GM12878 (cell line): ENCODE measurements around a stretch of chr3.

- RAMPAGE, long total RNA = no peak
- RRBS, 2 experiments = no CpG with 5 or more reads among the region's 16 CpGs
CAGE:
- cytosol, long polyA minus RNA = no peak
- cytosol, long polyA plus RNA = no peak
- long polyA plus RNA = no peak
- nucleolus, long total RNA = no peak
- nucleus, long polyA plus RNA = no peak
- nucleus, long total RNA = no peak
Observed at GRCh38 chr3:18348950-18349699, 76.0 kb downstream of the SATB1 start.

DNA sequence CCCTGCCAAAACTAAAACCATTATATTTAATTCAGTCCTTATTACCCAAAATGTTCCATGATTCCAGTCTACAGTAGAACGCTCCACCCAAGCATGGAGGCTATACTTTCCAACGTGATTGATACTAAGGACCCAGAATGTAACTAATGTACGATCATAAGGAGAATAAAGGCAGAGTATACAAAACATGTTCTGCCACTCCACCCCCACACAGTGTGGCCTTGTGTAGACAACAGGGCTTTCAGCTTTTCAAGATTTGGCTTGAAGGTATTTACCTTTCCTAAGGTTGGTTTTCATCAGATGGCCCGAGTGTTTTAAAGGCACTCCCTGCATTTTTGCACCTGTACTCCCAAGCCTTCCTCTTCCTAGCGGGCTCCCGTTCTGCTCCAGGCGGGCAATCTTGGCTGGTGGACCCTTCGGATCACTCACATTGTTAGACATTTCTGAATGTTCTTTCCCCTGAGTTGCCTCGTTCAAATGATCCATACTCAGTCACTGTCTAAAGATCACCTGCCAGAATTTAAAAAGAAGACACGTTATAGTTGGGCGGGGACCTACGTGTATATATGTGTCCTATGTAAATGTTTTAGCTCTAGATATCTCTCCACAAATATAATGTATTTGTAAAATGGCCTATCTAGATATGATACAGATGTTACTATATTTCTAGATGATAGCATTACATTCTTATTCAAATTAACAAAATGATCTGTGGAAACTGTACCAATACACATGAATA lies 4.5 kb downstream of the SATB1 start:
- RAMPAGE, long total RNA = no peak
- RRBS, 2 experiments = no CpG with 5 or more reads among the region's 12 CpGs
CAGE:
- cytosol, long polyA minus RNA = no peak
- cytosol, long polyA plus RNA = no peak
- long polyA plus RNA = no peak
- nucleolus, long total RNA = no peak
- nucleus, long polyA plus RNA = no peak
- nucleus, long total RNA = no peak

DNA sequence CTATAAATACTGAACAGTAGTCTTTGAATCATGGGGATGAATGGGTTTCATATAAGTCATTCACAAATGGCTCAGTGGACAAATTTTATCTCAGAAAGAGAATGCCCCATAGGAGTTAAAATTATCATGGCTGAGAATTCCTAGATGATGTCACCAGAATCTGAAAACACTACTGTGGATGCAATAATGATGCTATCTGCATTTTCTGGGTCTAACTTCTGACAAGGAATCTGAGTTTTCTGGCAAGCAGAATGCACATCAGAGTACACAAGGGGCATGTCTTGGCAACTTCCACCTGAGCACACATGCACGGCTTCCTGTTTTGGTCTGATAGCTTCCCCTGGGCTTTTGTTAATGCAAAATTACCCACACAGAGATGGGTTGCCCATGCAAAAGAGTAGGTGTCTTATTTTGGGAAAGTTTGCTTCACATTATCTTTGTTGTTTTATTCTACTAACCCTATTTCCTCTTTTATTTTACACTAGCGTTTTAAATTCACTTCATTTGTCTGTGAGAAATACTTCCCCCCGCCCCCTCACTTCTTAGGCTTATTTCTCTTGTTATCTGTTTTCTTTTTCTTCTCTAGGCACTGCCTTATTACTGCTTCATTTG lies 74.1 kb upstream of the SATB1 start:
- RAMPAGE, long total RNA = no peak
- RRBS, 2 experiments = no CpG with 5 or more reads among the region's 3 CpGs
CAGE:
- cytosol, long polyA minus RNA = no peak
- cytosol, long polyA plus RNA = no peak
- long polyA plus RNA = no peak
- nucleolus, long total RNA = no peak
- nucleus, long polyA plus RNA = no peak
- nucleus, long total RNA = no peak

DNA sequence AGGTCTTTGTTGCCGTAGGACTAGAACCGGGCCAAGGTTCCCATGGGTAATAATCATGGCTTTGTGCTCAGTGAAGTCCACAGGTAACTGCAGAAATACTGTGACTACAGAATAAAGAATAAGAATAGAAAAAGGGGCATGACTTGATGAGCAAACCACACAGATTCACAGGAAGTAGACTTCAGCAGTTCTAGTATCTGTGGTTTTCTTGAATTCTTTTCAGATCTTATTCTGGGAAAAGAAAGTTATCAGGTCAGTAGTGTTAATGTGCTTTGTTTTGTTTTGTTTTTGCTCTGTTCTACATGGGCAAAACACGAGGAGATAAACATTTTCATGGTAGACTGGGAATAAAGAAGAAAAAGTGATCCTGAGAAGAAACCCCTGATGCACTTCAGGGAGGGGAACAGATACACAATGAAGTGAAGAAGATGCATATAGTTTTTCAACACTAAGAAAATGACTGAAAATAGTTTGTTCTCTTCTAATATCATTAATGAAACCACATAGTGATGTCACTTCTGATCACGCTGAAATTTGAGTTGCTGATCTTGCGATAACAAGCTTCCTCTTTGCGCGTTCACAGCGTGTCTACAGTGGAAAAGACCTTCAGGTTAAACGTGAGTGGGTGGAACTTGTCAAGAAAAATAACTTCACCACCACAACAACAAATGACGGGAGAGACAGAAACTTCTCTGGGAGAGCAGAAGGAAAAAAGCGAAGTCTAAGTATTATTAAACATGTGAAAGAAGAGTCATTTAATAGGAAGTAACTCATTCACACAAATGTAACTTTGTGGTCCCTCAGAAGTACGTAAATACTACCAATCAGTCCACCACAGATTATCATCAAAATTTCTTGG lies 315.8 kb upstream of the SATB1 start:
- RAMPAGE, long total RNA = no peak
- RRBS, 2 experiments = no CpG with 5 or more reads among the region's 12 CpGs
CAGE:
- cytosol, long polyA minus RNA = no peak
- cytosol, long polyA plus RNA = no peak
- long polyA plus RNA = no peak
- nucleolus, long total RNA = no peak
- nucleus, long polyA plus RNA = no peak
- nucleus, long total RNA = no peak

- RAMPAGE, long total RNA = no peak
- RRBS, 2 experiments = no CpG with 5 or more reads among the region's 7 CpGs
CAGE:
- cytosol, long polyA minus RNA = no peak
- cytosol, long polyA plus RNA = no peak
- long polyA plus RNA = no peak
- nucleolus, long total RNA = no peak
- nucleus, long polyA plus RNA = no peak
- nucleus, long total RNA = no peak
Observed at GRCh38 chr3:18745448-18745932, 320.4 kb upstream of the SATB1 start.

DNA sequence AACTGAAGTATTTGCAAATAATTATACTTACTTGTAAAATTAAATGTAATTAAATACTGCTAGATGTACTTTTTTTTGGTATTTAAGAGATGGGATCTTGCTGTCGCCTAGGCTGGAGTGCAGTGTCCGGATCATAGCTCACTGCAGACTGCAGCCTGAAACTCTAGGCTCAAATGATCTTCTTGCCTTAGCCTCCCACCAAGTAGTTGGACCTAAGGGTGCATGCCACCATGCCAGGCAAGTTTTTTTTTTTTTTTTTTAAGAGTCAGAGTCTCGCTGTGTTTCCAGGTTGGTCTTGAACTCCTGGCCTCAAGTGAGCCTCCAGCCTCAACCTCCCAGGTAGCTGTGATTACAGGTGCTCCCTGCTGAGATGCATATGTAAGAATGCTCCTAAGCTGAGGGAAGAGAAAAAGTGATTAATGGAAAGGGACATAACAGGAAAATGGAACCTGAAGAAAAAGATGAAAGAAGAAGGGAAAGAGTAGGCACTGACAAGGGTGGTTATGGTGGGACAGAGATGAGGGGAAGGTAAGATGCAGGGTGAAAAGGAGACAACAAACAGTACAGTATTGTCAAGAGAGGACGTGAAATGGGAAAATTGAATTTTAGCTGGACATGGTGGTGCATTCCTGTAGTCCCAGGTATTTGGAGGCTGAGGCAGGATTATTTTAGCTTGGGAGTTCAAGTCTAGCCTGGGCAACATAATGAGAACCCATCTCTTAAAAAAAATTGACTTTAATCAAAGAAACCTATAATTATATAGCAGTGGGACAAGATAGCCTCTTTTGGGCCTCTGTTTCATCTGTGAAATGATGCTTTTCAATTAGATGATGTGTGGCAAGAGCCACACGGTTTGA lies 4.8 kb downstream of the RAB5A start:
- RAMPAGE, long total RNA = no peak
- RRBS, 2 experiments = no CpG with 5 or more reads among the region's 5 CpGs
CAGE:
- cytosol, long polyA minus RNA = no peak
- cytosol, long polyA plus RNA = no peak
- long polyA plus RNA = no peak
- nucleolus, long total RNA = no peak
- nucleus, long polyA plus RNA = no peak
- nucleus, long total RNA = no peak

DNA sequence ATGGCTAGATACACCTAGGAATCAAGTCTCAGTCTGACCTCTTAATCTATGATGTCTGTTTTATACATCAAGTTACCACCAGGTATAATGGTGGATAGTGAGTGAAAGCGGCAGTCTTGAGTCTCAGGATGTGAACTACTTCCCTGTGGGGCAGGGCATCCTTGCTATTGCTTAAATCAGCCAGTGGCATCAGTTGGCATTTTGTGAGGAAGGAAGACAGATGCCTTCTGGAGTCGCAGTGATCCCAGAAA lies 70.9 kb downstream of the SGO1 start:
- RAMPAGE, long total RNA = no peak
- RRBS, 2 experiments = no CpG with 5 or more reads among the region's 2 CpGs
CAGE:
- cytosol, long polyA minus RNA = no peak
- cytosol, long polyA plus RNA = no peak
- long polyA plus RNA = no peak
- nucleolus, long total RNA = no peak
- nucleus, long polyA plus RNA = no peak
- nucleus, long total RNA = no peak

DNA sequence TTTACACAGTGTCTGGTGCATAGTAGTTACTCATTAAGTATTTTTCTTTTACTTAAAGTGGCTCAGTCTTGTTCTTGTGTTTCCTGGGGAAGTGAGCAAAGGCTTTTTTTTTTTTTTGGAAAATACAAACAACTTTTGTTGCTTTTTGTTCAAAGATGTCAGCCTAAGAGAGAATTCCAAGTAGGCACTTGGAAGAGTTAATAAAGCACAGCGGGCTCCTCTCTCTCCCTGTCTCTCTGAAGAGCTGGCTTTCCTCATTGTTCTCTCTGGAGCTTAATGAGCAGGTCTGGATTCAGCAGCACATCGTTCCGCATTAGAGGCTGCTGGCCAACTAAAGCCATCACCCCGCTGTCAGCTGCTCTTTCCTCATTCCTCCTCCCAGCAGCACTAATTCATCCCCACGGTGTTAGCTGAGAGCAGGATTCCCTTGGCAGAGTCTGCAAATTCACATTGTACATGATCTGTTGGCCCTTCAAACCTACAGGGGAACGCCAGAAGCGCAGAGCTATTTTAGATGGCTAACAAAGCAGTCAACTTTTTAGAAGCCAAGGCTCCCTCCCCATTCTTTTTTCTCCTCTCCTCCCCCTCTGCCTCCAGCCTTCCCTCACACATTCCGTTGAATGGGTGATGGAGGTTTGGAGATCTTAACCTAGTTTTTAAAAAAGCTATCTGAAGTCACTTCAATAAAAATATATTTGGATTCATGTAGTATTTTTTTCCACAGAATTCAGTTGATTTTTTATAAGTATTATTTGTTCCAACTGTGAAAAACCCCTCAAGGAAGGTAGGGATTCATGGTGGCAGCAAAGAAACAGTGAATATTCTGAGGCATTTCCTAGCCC lies 44.1 kb downstream of the SGO1 start:
- RAMPAGE, long total RNA = no peak
- RRBS, 2 experiments = no CpG with 5 or more reads among the region's 8 CpGs
CAGE:
- cytosol, long polyA minus RNA = no peak
- cytosol, long polyA plus RNA = no peak
- long polyA plus RNA = no peak
- nucleolus, long total RNA = no peak
- nucleus, long polyA plus RNA = no peak
- nucleus, long total RNA = no peak

GRCh38 chr3:21750218-21750626 lies 788 bp downstream of the ZNF385D start:
- RAMPAGE, long total RNA = no peak
- RRBS, 2 experiments = no CpG with 5 or more reads among the region's 4 CpGs
CAGE:
- cytosol, long polyA minus RNA = no peak
- cytosol, long polyA plus RNA = no peak
- long polyA plus RNA = no peak
- nucleolus, long total RNA = no peak
- nucleus, long polyA plus RNA = no peak
- nucleus, long total RNA = no peak

DNA sequence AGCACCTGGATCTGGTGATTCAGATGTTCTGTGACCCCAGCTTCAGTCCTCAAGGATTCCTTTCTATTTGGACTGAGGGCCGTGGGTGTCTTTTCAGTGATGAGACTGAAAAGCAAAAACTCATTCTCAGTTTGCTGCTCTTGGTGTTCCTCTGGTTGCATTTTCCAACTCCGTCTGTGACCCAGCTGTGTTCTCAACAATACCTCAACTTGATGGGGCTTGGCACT lies 142.6 kb upstream of the UBE2E1 start:
- RAMPAGE, long total RNA = no peak
- RRBS, 2 experiments = no CpG with 5 or more reads among the region's 2 CpGs
CAGE:
- cytosol, long polyA minus RNA = no peak
- cytosol, long polyA plus RNA = no peak
- long polyA plus RNA = no peak
- nucleolus, long total RNA = no peak
- nucleus, long polyA plus RNA = no peak
- nucleus, long total RNA = no peak

DNA sequence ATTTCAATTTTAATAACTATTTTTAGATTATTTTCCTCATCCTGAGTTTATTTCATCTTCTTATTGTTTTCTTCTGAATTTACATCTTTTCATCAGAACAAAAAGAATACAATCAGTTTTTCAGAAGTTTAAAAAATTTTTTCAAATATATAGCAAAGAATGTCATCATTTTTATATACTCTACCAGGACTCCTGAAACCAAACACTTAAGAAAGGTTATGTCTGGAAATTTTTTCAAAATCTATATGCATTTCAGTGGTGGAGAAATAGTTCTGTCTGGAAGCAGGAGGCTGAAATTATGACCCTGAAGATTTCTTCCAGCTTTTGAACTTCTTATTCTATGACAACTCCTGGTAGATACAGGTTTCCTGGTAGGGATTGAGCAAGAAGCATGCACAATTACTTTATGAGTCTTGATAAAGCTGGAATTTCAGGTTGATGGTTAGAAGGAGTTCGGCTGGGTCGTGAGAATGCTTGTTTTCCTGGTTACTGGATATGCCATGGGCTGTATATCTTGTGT lies 1.5 kb upstream of the UBE2E1 start:
- RAMPAGE, long total RNA = no peak
- RRBS, 2 experiments = no CpG with 5 or more reads among the region's 2 CpGs
CAGE:
- cytosol, long polyA minus RNA = no peak
- cytosol, long polyA plus RNA = no peak
- long polyA plus RNA = no peak
- nucleolus, long total RNA = no peak
- nucleus, long polyA plus RNA = no peak
- nucleus, long total RNA = no peak

DNA sequence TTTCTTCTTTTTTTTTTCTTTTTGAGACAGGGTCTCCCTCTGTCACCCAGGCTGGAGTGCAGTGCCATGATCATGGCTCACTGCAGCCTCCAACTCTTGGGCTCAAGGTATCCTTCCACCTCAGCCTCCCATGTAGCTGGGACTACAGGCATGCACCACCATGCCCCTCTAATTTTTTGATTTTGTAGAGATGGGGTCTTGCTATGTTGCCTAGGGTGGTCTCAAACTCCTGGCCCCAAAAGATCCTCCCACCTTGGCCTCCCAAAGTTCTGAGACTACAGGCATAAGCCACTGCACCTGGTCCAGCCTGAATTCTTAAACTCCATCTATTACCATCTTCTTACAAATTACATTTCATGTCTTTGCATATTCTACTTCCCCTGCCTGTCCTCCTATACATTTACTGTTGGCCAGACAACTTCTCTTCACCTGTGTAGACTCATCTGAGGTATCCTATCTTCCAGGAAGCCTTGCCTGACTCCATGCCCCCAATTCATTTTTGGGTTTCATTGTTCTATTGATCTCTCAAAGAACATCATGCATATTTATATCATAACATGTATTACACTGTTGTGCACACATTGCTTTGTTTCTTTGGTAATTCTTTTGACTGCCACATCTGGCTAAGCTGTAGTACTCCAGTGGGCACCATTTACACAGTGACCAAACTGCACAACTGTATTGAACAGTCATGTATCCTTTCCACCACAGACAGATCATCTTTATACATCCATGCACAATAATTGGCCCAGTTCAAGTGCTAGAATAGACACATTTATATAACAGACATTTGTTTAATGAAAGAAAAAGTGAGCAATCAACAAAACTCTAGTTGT lies 165.5 kb downstream of the THRB start:
- RAMPAGE, long total RNA = no peak
CAGE:
- cytosol, long polyA minus RNA = no peak
- cytosol, long polyA plus RNA = no peak
- long polyA plus RNA = no peak
- nucleolus, long total RNA = no peak
- nucleus, long polyA plus RNA = no peak
- nucleus, long total RNA = no peak

DNA sequence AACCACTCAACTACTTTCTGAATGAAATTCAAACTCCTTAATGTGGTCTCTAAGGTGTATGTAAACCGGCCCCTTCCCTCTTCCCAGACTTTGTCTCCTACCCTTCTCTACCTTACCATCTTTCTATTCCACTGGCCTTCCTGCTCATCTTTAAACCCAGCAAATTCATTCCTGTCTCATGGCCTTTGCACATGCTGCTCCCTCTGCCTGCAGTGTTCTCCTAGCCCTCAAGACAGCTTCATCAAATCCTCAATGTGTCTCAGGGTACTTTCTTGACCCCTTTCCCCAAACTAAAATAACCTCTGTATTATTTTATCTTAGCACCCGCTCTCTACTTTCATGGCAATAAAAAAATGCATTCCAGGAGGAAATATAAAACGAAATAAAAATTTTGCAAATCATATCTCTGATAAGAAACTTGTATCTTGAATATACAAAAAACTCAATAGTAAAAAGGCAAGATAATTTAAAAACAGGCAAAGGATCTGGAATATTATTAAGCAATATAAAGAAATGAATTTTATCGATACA lies 40.9 kb downstream of the THRB start:
- RAMPAGE, long total RNA = no peak
- RRBS, 2 experiments = no CpG with 5 or more reads among the region's 4 CpGs
CAGE:
- cytosol, long polyA minus RNA = no peak
- cytosol, long polyA plus RNA = no peak
- long polyA plus RNA = no peak
- nucleolus, long total RNA = no peak
- nucleus, long polyA plus RNA = no peak
- nucleus, long total RNA = no peak

GRCh38 chr3:24495371-24496228 lies 950 bp upstream of the THRB start:
- RAMPAGE, long total RNA = no peak
- RRBS, 2 experiments = 1 to 2% methylated on average over 12 to 17 of the region's 62 CpGs
CAGE:
- cytosol, long polyA minus RNA = no peak
- cytosol, long polyA plus RNA = no peak
- long polyA plus RNA = no peak
- nucleolus, long total RNA = no peak
- nucleus, long polyA plus RNA = no peak
- nucleus, long total RNA = no peak

GRCh38 chr3:24522218-24522581 lies 27.6 kb upstream of the THRB start:
- RAMPAGE, long total RNA = no peak
- RRBS, 2 experiments = no CpG with 5 or more reads among the region's 11 CpGs
CAGE:
- cytosol, long polyA minus RNA = no peak
- cytosol, long polyA plus RNA = no peak
- long polyA plus RNA = no peak
- nucleolus, long total RNA = no peak
- nucleus, long polyA plus RNA = no peak
- nucleus, long total RNA = no peak

GRCh38 chr3:24820019-24820344 lies 325.3 kb upstream of the THRB start:
- RAMPAGE, long total RNA = no peak
- RRBS, 2 experiments = no CpG with 5 or more reads among the region's 2 CpGs
CAGE:
- cytosol, long polyA minus RNA = no peak
- cytosol, long polyA plus RNA = no peak
- long polyA plus RNA = no peak
- nucleolus, long total RNA = no peak
- nucleus, long polyA plus RNA = no peak
- nucleus, long total RNA = no peak

GRCh38 chr3:25458131-25458482 lies 30.0 kb downstream of the RARB start:
- RAMPAGE, long total RNA = no peak
- RRBS, 2 experiments = no CpG with 5 or more reads among the region's 2 CpGs
CAGE:
- cytosol, long polyA minus RNA = no peak
- cytosol, long polyA plus RNA = no peak
- long polyA plus RNA = no peak
- nucleolus, long total RNA = no peak
- nucleus, long polyA plus RNA = no peak
- nucleus, long total RNA = no peak

- RAMPAGE, long total RNA = no peak
- RRBS, 2 experiments = no CpG with 5 or more reads among the region's 4 CpGs
CAGE:
- cytosol, long polyA minus RNA = no peak
- cytosol, long polyA plus RNA = no peak
- long polyA plus RNA = no peak
- nucleolus, long total RNA = no peak
- nucleus, long polyA plus RNA = no peak
- nucleus, long total RNA = no peak
Observed at GRCh38 chr3:25618351-25618884, 46.3 kb downstream of the TOP2B start.

DNA sequence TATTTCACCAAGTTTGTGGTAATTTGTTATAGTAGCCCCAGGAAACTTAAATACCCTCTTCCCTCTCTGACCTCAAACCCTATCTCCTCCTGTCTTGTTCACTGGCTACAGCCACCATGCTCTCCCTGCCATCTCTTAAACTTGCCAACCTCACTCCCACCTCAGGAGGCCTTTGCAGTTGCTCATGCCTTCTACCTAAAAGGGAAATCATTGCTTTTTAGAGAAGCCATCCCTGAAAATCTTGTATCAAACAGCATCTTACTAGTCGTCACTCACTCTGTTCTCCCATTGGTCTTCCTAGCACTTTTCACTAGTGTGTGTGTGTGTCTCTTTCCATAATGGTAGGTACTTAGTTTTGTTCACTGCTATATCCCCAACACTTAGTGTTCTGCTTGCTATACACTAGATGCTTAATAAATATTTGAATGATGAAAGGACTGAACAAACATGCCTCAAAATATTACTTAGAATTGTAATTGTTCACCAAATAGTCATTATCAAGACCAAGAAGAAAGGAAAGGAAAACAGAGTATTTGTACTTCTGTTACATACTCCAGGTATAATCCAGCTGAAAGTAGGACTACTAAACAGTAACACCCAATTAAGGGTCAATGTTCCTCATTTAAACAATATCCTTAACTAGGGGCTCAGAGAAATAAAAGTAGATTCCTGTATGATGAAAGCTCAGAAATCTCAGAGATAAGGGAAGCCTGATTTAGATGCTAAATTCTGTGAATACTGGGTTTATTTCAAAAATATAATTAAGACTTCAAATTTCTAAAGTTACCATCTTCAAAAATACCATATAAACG lies 39.8 kb downstream of the NGLY1 start:
- RAMPAGE, long total RNA = no peak
- RRBS, 2 experiments = no CpG with 5 or more reads among the region's 2 CpGs
CAGE:
- cytosol, long polyA minus RNA = start-site peak on the minus strand centred at position 263 of the sequence, 9 bp wide, 55 reads
- cytosol, long polyA plus RNA = no peak
- long polyA plus RNA = no peak
- nucleolus, long total RNA = no peak
- nucleus, long polyA plus RNA = no peak
- nucleus, long total RNA = no peak

DNA sequence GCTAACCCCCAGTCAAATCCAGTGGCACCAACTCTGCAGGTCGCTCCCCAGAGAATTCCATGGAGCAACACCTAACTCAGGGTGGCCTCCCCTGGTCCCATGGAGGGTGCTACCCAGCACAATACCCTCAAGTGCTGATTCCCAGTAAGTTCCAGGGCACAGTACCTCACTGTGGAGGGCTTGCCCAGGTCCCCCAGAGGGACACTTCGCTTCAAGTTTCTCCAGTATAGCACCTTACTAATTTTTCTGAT lies 231.1 kb downstream of the NEK10 start:
- RAMPAGE, long total RNA = no peak
- RRBS, 2 experiments = no CpG with 5 or more reads among the region's 2 CpGs
CAGE:
- cytosol, long polyA minus RNA = no peak
- cytosol, long polyA plus RNA = no peak
- long polyA plus RNA = no peak
- nucleolus, long total RNA = no peak
- nucleus, long polyA plus RNA = no peak
- nucleus, long total RNA = no peak